Aorta (tissue), 1 donor: Measurements from ENCODE around the genes PKN3 and TBC1D13.

- PRO-cap = no peak
Observed at GRCh38 chr9:127990759-127991640, 10.2 kb upstream of the EEIG1 start.

GRCh38 chr9:128069161-128069796 lies 1.2 kb downstream of the SLC25A25 start:
- PRO-cap = no peak

- PRO-cap = unidirectional peak, plus-strand start at chr9:128091455
Observed at GRCh38 chr9:128090866-128091961, 23.2 kb downstream of the SLC25A25 start.

GRCh38 chr9:128100774-128101583 lies 26.6 kb downstream of the PTGES2 start:
- PRO-cap = no peak

GRCh38 chr9:128106534-128107110 lies 20.9 kb downstream of the PTGES2 start:
- PRO-cap = no peak

GRCh38 chr9:128107154-128107560 lies 20.4 kb downstream of the PTGES2 start:
- PRO-cap = no peak

DNA sequence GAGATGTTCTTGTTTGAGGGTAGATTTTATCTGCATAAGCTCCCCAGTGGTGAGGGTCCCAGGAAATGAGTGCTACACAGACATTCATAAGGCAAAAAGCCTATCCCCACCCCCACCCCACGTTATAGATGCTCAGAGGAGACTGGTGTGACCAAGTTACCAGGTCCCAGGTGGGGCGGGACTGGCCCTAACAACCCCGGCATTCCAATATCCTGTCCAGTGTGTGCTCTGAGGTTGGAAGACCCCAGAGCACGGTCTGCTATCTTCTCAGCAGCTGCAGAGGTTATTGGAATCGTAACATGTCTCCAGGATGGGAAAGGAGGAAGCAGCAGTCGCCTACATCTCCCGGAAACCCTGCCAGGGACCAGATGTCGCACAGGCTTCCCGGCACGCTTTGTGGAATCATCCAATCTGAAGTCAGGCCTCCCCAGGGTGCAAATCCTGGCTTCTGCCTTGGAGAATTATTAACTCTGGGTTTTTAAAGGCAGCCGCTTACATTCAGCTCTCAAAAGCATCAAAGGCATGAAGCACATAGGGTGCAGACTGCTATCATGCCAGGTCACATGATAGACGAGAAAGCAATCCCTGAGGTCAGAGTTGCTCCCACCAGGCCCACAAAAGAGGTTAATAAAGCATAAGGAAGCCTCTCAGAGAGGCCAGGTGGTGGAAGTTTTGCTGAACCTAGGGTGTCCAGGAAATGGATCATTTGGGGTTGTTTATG lies 4.5 kb upstream of the PTGES2 start:
- PRO-cap = no peak

DNA sequence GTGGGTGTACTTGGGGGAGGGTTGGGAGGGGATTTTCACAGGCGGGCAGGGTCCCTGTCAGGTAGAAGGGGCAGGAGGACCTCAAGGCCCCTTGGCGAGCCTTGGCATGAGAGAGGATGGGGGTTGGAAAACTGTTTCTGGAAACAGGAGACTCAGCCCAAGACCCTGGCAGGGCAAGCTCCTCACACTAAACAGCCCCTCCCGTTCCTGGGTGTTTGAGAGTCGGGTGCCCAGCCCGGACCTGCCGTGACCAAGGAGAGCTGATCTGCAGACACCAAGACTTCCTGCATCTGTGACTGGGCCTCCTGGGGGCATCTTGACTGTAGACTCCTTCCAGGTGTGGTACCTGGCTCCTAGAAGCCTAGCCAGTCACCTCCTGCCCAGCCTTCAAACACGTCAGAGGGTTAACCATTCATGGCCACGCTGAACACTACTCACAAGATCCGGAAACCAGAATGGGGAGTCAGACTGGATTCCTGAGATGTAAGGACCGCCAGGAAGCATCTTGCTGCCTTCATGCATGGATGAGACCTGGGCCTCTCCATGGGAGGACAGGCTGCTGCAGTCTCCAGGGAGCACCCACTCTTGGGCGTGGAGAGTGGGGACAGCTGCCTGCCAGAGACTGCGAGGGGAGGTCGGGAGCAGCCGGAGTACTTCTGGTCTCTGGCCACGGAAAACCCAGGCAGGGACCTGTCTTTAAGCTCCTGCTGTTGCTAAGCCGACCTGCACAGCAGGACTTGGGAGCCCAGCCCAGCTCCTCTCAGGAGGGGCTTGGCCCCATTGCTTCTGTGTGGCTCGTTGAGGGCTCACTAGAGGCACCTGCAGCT lies 3.7 kb upstream of the LCN2 start:
- PRO-cap = no peak

DNA sequence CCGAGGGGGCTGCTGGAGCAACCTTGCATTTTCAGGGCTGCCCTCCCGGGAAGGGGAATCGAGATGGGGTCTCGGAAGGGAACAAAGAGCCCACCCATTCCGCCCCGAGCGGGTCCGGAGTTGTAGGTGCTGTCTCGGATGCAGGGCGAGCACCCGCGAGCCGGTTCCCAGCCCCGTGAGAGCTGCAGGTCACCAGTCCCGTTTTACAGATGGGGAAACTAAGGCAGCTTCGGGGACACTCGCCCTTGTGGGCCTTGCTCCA lies 358 bp downstream of the BBLN start:
- PRO-cap = no peak

DNA sequence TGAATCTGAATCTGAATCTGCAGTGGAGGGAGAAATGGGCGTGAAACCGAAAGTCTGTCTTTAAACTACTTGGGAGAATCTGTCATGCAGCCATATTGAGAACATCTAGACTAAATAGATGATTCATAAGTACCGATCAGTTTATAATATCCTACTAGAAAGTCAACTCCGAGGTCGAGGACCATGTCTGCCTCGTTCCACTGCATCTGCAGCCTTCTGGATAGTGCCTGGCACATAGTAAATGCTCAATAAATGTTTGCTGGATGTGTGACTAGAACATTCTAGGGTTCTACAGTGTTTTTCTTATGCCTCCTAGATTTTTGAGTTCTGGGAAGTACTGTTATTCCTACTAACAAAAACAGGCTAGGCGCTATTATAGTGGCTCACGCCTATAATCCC lies 668 bp downstream of the COQ4 start:
- PRO-cap = no peak

- PRO-cap = no peak
Observed at GRCh38 chr9:128568543-128568909, 16.1 kb downstream of the SPTAN1 start.

DNA sequence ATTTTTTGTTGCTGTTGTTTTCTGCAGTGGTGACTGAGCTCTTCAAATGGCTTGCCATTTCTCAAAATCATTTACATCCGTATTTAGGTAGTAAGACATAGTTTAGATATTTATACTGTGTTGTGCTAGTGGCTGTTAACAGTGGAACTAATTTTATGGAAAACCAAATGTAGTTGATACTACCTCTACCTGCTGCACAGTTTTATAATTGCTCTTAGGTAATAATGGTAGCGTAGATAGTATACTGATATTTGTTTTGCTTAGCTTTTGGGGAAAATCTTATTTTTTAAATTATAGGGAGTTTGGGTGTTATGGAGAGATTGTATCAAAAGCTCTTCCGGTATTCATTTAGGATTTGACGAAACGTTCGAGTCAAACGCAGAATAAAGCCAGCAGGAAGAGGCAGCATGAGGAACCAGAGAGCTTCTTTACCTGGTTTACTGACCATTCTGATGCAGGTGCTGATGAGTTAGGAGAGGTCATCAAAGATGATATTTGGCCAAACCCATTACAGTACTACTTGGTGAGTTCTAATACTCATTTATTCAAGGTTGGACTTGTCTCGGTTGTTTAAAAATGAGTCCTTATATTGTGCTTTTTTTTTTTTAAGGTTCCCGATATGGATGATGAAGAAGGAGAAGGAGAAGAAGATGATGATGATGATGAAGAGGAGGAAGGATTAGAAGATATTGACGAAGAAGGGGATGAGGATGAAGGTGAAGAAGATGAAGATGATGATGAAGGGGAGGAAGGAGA lies 4.4 kb downstream of the SET start:
- PRO-cap = no peak

GRCh38 chr9:128696404-128697303 lies 5.6 kb upstream of the PKN3 start:
- PRO-cap = no peak

- PRO-cap = no peak
Observed at GRCh38 chr9:128702265-128702927, at the start of gene PKN3. Gene PKN3, plus strand, starts transcription at chr9:128702503.

GRCh38 chr9:128724707-128725377 lies 915 bp upstream of the ZDHHC12 start:
- PRO-cap = unidirectional peak, minus-strand start at chr9:128724943

DNA sequence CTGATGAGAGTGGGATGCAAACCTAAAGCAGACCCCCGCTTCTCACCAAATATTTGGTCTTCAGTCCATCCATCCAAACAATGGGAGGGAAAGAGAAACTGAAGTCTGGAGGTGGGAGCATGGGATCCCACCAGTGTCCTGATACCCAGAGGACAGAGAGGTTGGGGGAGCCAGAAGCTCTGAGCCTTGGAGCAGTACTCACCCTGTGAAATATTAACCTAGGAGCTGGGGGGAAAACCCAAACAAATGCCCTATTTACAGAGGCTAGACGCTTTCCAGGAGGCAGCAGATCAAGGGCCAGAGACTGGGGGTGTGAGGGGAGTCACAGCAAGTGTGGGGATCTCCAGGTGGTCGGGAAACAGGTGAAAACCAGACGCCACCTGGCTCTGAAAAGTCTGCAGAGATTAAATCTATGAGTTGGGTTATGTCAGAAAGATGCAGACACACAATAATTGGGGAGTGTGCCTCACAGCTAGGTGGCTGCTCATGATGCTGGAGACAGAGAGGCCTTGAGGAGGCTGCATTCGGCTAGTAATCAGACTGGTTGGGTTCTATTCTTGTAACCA lies 6.2 kb downstream of the ZER1 start:
- PRO-cap = no peak

- PRO-cap = bidirectional peak, plus-strand start at chr9:128787257, minus-strand start at chr9:128787036
Observed at GRCh38 chr9:128786639-128787780, at the start of gene TBC1D13. Gene TBC1D13, plus strand, starts transcription at chr9:128787253.

GRCh38 chr9:128899322-128900331 lies 17.7 kb downstream of the LRRC8A start:
- PRO-cap = no peak

DNA sequence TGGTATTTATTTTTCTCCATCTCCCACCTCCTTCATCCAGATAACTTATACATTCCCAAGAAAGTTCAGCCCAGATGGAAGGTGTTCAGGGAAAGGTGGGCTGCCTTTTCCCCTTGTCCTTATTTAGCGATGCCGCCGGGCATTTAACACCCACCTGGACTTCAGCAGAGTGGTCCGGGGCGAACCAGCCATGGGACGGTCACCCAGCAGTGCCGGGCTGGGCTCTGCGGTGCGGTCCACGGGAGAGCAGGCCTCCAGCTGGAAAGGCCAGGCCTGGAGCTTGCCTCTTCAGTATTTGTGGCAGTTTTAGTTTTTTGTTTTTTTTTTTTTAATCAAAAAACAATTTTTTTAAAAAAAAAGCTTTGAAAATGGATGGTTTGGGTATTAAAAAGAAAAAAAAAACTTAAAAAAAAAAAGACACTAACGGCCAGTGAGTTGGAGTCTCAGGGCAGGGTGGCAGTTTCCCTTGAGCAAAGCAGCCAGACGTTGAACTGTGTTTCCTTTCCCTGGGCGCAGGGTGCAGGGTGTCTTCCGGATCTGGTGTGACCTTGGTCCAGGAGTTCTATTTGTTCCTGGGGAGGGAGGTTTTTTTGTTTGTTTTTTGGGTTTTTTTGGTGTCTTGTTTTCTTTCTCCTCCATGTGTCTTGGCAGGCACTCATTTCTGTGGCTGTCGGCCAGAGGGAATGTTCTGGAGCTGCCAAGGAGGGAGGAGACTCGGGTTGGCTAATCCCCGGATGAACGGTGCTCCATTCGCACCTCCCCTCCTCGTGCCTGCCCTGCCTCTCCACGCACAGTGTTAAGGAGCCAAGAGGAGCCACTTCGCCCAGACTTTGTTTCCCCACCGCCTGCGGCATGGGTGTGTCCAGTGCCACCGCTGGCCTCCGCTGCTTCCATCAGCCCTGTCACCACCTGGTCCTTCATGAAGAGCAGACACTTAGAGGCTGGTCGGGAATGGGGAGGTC lies 3.8 kb upstream of the PHYHD1 start:
- PRO-cap = unidirectional peak, minus-strand start at position 493 of the sequence; unidirectional peak, minus-strand start at position 539 of the sequence

- PRO-cap = no peak
Observed at GRCh38 chr9:129008248-129008556, 19.9 kb downstream of the SH3GLB2 start.